ENCODE measurements around a stretch of chr20.

- PRO-cap, 2 experiments: peak in 1 of 2 experiments; most common minus-strand start chr20:48622758 (in 1)
Measured at GRCh38 chr20:48622262-48622857, 205.4 kb downstream of the PREX1 start.

GRCh38 chr20:48686918-48687587 lies 140.7 kb downstream of the PREX1 start:
- PRO-cap, 2 experiments: peak in 1 of 2 experiments; most common minus-strand start chr20:48687347 (in 1)

DNA sequence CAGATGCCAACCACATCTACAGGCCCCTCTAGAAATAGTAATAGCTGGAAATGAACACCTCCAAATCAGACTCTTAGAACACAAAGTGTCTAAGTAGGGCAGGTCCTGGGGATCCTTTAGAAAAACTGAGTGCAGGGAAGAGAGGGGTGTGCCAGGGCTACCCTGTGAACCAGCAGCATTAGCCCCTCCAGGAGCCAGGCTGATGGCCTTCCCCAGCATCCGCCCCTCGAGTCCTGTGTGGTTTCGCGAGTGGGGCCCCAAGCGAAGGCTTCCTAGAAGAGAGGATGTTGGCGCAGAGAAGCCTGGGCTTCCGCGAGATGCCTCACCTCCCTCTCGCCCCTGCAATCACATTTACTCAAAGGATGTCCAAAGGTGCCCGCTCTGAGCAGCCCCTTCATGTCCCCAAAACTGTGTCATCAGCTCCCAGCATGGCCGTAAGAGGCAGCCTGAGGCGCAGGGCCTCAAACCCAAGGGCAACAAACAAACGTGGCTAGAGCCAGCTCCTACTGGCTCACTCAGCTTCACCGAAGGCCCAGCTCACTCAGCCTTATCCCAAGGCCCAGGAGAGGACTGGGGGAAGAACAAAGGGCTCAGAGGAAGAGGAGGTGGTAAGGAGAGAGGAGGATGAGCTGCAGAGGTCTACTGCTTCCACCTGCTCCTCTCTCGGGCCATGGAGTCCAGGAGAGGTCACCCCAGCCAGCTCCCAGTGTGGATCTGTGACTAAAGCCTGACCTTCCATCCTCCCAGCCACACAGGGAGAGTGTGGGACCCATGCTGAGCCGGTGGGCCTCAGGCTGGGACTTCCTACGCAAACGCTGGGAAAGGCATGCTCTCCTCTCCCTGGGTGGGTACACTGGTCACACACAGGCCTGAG lies 111.6 kb downstream of the PREX1 start:
- PRO-cap, 2 experiments: peak in 1 of 2 experiments; most common minus-strand start position 231 of the sequence (in 1)

DNA sequence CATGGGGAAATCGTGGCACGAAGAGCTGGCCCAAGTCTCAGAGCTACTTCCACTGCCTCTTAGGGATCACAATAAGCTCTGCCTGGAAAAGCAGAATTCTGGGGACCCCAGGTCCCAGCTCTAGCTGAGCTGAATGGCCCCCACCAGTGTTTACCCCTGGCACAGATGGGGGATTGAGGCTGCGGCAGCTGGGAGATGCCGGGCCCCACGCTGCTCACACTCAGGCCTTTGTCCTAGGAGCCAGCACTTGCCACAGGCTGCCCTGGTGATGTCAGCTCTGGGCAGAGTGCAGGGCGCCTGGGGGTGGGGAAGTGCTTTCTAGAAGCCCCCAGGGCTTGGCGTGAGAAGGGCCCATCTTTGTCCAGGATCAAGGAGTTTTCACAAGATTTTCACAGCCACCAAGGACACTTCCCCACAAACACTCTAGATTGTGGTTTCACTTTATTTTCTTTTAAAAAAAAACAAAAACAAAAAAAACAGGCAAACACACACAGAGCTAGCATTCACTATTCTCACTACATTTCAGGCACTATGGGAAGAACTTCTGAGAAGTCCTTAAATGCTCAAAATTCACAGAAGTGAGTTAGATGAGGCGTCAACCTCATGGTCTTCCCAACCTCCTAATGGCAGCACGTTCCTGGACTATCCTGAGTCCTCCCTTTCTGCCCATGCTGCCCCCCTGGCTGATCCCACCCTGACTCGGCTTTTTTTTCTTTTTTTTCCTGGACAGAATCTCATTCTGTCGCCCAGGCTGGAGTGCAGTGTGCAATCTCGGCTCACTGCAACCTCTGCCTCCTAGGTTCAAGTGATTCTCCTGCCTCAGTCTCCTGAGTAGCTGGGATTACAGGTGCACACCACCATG lies 99.2 kb downstream of the PREX1 start:
- PRO-cap, 2 experiments: no peak in any of the 2 experiments

- PRO-cap, 2 experiments: peak in 2 of 2 experiments; most common minus-strand start chr20:48736543 (in 2)
Measured at GRCh38 chr20:48736389-48737076, 91.3 kb downstream of the PREX1 start.

GRCh38 chr20:48776512-48776711 lies 51.4 kb downstream of the PREX1 start:
- PRO-cap, 2 experiments: no peak in any of the 2 experiments

DNA sequence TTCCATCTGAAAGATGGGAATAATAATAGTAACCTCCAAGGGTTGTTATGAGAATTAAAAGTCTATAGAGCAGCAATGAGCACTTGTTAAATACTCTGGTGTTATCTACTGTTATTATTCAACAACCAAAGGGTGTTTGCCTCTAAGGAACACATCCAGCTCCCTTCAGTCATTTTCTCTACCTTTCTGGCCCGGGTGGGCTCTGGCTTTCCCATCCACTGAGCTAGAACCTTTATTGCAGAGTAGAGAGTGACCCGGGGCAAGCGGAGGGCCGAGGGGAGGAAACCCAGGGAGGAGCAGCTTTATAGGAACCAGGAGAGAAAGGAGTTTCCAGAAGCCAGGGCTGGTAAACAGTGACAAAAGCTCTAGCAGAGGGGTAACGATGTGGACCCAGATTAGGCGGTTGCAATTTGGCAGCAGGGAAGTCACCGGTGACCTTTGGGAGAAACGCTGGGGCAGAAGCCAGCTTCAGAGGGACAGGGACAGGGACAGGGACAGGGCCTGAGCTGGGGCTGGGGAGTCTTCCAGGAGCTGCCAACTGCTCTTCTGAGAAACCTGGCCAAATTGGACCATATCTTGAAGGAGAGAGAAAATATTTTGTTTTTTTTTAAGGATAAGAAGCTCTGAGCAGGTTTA lies 22.3 kb upstream of the PREX1 start:
- PRO-cap, 2 experiments: no peak in any of the 2 experiments

DNA sequence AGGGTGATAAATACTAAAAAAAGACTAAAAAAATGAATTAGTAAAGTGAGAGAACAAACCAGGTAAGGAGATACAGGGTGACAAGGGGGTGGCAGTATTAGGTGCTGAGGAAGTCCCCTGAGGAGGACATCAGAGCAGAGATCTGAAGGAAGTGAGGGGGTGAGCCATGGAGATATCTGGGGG lies 9.9 kb downstream of the ARFGEF2 start:
- PRO-cap, 2 experiments: peak in 2 of 2 experiments; most common plus-strand start position 141 of the sequence (in 1)

DNA sequence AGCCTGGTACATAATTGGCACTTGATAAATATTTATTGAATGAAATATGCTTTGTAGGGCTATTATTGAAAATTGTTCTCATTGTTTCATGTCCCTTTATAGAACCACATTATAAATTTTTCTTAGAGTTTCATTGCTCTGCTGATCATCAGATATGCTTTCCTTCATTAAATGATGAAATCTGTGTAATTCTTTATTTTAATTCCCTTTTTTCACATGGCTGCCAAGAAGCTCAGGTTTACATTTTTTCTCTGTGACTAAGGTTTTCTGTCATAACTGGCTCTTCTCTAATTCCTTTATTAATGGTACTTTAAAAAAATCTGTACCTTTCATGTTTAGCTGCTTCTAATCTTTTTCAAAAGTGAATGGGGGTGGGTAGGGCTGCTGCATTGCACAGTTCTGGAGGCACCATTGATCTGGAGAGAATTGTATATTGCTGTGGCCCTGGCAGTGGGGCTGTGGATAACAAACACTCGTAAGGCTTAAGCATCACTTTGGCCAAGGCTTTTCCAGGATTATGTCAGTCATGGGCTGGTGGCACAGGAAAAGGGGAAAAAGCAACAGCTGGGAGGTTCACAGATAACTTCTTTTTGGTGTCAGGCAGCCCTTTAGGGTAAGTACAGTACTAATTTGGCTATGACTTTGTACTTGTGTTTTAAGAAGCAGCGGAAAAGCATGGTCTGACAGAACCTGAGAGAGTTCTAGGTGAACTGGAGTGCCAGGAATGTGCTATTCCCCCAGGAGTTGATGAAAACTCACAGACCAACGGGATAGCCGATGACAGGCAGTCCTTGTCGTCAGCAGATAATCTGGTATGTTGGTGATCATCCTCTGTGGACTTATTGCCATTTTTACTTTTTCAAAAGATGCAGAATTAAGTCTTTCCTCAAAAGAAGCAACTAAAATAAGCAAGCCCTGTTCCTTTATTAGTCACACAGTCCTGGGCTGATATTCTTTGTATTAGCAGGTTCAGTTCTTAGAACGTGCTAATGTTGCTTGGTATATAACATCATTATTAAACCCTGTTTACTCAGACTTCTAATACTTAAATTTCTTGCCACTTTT lies 44.0 kb downstream of the ARFGEF2 start:
- PRO-cap, 2 experiments: peak in 1 of 2 experiments; most common plus-strand start position 699 of the sequence (in 1)

DNA sequence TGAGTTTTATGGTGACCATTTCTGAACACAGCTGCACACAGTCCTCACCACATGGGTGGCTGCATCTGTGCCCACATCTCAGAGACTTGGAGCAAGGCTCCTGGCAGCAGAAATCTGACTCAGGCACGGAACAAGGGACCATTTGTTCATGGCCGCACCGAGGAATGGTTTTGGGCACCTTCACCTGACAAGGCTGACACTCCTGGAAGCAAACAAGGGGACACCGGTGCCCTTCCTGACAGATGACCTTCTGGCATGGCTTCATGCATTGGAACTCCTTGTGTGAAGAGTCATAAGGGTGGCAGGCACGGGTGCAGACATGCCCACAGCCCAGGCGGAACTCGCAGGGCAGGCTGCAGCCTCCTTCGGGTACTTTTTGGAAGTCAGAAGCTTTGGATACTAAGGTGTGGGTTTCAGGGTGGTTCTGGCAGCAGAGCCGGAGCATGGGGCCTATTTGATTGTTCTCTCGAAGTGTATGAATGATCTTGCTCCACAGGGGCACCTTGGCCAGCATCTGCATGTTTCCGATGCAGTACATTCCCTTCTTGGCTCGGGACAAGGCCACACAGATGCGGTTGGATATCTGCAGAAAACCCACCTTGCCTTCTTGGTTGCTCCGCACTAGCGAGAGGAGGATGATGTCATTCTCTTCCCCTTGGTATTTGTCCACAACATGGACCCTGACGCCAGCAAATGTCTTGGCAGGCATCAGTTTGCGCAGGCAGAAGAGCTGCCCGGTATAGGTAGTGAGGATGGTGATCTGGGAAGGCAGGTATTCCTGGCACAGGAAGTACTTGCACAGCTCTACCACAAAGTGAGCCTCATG lies 28.8 kb downstream of the ZNFX1 start:
- PRO-cap, 2 experiments: peak in 1 of 2 experiments; most common plus-strand start position 288 of the sequence (in 1); most common minus-strand start position 135 of the sequence (in 1)

DNA sequence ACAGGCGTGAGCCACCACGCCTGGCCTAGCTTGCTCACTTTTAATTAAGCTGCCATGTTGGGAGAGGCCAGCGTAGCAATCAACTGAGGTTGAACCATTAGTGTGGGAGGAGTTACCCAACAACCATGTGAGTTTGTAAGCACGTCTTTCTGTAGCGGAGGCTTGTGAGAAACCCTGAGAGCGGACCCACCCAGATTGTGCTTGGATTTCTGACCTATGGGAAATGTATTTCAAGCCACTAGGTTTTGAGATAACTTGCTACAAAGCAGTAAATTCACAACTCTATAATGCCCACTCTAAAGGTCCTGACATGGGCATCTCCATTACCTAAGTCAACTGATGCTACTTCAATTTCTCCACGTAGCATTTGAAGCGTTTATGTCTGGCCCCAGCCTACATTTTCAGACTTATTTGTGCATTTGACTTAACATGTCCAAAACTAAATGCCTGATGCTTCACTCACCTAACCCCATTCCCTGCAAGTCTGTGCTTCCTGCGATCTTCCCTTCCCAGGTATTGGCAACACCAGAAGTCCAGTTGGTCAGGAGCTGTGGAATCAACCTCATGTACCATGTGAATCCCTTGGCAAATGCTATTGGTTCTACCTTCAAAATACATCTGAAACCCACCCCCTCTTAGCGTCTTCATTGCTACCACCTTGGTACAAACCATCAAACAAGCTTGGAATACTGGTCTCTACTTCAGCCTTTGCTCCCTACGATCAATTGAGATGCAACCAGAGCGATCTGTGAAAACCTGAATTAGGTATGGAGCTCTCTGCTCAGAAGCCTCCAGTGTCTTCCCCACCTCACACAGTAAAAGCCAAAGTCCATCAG lies 12.7 kb upstream of the ZNFX1 start:
- PRO-cap, 2 experiments: no peak in any of the 2 experiments

DNA sequence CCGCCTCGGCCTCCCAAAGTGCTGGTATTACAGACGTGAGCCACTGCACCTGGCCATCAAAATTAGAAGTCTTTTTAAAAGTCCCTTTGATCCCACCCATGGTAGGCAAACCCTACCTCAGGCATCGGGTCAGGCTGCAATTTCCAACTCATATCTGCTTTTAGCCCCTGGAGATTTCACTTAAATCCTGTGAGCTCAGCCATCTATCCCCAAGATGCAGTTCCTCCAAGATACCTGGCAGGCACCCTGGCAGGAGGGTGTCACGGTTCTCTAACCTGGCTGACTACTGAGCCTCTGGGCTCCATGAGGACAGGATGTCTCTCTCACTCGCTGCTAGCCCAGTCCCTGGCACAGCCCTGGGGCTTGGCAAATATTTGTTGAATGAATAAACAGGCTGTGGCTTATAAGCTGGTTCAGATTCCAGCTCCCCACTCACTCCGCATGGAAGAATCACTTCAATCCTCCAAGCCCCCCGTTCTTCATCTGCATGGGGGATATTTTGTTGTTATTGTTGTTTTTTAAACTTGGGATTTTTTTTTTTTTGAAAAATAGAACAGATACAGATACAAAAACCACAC lies 36.5 kb upstream of the PTGIS start:
- PRO-cap, 2 experiments: no peak in any of the 2 experiments

GRCh38 chr20:49610682-49610968 lies 42.7 kb upstream of the PTGIS start:
- PRO-cap, 2 experiments: no peak in any of the 2 experiments

- PRO-cap, 2 experiments: no peak in any of the 2 experiments
Measured at GRCh38 chr20:49658930-49659647, 54.6 kb downstream of the B4GALT5 start.

- PRO-cap, 2 experiments: peak in 1 of 2 experiments; most common minus-strand start chr20:49705535 (in 1)
Measured at GRCh38 chr20:49704953-49705898, 8.5 kb downstream of the B4GALT5 start.

- PRO-cap, 2 experiments: no peak in any of the 2 experiments
Measured at GRCh38 chr20:49717504-49718161, 4.0 kb upstream of the B4GALT5 start.

GRCh38 chr20:49768138-49769033 lies 44.2 kb upstream of the SLC9A8 start:
- PRO-cap, 2 experiments: no peak in any of the 2 experiments

DNA sequence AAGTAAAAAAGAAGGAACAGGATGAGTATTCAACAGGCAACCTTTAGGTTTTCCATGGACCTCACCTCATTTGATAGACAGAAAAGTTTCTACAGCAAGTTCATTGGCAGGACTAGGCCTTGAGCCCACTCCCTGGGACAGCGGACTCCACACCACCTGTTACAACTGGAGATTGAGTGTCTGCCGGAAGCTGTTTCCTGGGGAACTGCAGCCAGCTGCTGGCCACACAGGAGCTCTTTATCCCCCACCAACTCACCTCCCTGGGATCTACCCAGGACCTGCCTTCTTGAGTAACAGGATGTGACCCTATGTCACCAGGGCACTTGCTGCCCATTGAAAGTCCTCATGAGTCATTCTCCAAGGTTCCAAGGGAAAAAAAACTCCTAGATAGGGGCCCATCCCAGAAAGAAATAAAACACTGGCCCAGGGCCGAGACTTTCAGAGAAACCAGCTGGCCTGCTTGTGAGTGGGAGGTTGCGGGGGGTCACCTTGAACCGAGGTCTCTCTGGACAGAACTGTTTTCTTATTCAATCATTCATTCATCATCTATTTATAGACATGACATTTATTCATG lies 37.4 kb upstream of the SLC9A8 start:
- PRO-cap, 2 experiments: no peak in any of the 2 experiments

GRCh38 chr20:49785614-49786246 lies 26.9 kb upstream of the SLC9A8 start:
- PRO-cap, 2 experiments: peak in 2 of 2 experiments; most common plus-strand start chr20:49785989 (in 2); most common minus-strand start chr20:49785944 (in 2)

GRCh38 chr20:49874299-49874655 lies 41.1 kb downstream of the SPATA2 start:
- PRO-cap, 2 experiments: no peak in any of the 2 experiments

All from monocyte (primary cell).